ENCODE results near the gene TRIM45.

DNA sequence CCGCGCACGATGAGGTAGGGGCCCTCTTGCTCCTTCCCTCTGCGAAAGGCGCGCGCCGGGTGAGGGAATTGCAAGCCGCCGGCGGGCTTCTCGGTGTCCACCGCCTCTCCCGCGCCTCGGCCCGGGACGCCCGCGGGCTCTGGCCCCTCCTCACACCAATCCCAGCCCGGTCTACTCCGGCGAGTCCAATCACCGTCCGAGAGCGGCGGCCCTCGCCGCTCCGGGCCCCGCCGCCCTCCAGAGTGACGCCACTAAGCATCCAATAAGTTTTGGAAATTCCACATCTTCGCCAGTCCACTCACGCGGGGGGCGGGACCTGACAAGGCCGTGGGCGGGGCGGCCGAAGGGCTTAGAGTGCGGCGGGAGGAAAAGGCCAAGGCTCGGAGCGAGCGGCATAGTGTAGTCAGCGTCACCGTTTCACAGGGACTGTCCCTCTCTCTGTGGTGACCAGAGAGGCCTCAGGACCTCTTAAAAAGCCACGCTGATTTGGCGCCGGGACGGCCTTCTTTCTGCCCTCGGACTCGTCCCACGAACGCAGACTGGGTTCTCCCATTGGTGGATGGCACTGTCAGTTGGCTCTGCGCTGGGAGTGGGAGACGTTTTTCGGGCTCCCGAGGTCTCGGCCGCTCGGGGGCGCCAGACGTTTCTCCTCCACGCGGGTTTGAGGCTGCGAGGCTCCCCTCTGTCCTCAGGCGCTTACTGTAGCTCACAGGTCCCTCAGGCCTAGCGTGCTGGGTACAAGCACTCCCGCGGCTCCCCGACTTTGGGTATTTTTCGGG is at the start of gene TRIM45:
Gene TRIM45 (minus strand): TSS at position 144 of the 779 bp plus-strand sequence.
- PRO-cap: bidirectional peak, plus-strand start at position 352 of the sequence, minus-strand start at position 141 of the sequence

- PRO-cap: no peak
Measured at GRCh38 chr1:117122555-117123116, 1.1 kb upstream of the TRIM45 start.

DNA sequence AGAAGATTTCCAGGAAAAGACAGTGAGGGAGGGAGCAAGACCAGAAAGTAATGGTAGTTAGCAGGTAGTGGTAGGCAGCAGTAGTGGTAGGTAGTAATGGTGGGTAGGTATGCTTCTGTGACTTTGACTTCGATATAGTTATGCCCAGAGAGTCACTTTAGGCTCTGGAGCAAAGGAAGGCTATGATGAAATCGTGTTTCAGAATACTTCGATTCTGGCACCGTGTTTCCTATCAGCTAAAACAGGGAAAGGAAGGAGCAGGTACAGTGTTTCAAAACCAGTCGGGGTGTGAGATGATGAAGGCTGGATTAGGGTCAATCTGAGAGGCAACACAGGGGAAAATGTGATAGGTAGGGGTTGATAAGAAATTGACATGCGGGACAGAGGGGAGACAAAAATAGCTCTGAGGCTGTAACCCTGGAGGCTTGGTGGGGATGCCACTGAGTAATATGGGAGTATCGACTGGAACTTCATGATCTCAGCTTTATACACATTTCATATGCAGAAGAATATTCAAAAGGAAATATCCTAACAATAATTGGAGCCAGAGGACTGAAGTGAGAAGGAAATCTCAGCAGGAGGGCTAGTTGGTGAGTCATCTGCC is 25.2 kb upstream of the TRIM45 start:
- PRO-cap: no peak

DNA sequence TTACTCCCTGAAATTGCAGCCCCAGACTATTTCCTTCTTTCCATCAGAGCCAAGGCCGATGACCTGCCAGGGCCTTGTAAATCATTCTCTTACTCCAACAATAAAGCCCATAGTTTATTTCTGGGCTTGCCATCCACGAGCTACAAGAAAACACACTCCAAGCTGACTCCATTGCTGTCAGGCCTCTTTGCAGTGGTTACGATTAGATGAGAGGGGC is 21.3 kb upstream of the VTCN1 start:
- PRO-cap: no peak

- PRO-cap: no peak
Measured at GRCh38 chr1:117268669-117269557, 58.2 kb upstream of the VTCN1 start.

GRCh38 chr1:117365540-117366586 is 1.4 kb upstream of the MAN1A2 start:
- PRO-cap: no peak

DNA sequence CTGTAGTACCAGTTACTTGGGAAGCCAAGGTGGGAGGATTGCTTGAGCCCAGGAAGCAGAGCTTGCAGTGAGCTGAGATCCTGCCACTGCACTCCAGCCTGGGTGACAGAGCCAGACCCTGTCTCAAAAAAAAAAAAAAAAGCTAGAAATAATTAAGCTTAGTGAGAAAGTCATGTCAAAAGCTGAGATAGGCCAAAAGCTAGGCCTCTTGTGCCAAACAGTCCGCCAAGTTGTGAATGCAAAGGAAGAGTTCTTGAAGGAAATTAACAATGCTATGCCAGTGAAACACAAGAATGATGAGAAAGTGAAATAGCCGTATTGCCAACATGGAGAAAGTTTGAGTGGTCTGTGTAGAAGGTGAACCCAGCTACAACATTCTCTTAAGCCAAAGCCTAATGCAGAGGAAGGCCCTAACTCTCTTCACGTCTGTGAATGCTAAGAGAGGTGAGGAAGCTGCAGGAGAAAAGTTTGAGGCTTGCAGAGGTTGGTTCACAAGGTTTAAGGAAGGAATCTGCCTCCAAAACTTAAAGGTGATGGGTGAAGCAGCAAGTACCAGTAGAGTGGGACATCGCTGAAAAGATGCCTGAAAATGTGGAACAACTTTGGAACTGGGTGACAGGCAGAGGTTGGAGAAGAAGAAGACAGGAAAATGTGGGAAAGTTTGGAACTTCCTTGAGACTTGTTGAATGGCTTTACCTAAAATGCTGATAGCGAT is 82.3 kb downstream of the MAN1A2 start:
- PRO-cap: no peak

GRCh38 chr1:117591311-117591804 is 14.5 kb upstream of the TENT5C start:
- PRO-cap: no peak

GRCh38 chr1:117612421-117612735 is 6.5 kb downstream of the TENT5C start:
- PRO-cap: no peak

- PRO-cap: no peak
Measured at GRCh38 chr1:117651400-117652050, 45.7 kb downstream of the TENT5C start.

DNA sequence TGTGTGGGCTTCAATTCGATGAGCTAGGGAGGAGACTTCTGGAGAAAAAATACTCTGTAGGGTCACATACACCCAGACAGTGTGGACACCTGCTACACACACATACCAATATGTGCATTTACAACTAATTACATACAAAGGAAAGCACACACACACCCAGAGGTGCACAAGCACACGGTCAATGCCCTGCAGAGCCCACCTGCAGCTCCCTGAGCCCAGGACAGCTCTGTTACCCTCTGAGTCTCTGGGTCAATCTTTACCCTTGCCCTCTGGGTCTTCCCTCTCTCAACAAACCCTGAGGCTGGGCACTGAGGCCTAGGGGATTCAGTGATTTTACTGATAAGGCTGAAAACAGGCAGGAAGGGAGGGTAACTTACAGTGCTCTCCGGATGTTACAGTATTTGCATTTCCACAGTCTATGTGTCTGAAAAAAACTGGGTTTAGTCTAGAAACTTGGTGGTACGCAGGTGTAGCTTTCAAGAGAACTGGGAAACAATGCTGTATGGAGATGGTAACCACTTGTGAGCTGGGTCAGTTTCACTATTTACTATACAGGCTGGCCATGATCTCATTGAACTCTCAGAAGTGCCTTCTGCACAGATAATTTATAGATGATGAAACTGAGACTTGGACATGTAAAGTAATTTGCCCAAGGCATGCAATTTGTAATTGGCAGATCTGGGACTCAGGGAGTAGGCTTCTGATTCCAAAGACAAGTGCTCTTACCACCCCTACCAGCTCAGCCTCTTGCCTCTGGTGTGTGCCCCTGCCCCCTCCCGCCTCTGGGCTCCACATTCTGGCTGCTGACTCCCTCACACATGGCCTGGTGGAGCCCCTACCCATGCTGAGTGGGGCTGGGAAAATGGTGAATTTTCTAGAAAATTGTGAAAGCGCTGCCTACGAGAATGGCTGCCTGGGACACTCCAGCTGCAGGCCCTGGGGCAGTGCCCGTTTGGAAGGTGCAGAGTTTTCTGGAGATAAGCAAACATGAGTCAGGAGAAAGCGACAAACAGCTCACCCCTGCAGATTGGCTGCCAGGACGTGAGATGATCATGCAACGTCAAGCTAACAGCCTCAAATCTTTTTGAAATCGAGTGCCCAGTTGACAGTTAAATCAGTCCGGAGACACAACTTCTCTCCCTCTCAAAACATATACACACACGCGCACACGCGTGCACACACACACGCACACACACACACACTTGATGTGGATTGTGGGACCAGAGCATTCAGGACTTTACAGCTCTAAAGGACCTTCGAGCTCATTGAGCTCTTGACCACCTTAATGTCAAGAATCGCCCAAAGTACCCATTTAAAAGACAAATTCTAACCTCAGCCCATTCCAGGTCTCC is 48.9 kb downstream of the TENT5C start:
- PRO-cap: no peak

- PRO-cap: no peak
Measured at GRCh38 chr1:117828030-117828727, 101.2 kb downstream of the GDAP2 start.

- PRO-cap: no peak
Measured at GRCh38 chr1:117930439-117931075, 1.0 kb downstream of the WDR3 start.

DNA sequence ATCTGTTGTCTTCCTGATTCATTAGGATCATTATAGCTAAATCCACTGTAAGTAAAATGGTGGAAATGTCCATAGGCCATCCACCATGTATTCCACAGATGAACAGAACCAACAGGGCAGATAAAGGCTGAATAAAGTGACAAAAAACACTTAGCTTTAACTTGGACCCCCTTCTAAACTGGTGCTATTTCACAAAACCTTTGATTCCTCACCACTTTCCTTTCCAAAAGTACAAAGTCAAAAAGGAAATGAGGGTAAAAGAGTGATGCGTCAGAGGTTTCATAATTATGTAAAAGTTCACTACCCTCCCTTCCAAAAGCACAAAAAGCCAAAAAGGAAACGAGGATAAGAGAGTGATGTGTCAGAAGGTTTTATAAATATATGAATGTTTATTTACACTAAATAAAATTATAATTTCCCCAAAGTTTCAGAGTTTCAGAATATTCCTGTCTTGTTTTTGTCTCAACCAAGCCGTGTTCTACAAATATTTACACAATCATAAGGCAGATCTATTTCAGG is 172.2 kb downstream of the TBX15 start:
- PRO-cap: no peak

DNA sequence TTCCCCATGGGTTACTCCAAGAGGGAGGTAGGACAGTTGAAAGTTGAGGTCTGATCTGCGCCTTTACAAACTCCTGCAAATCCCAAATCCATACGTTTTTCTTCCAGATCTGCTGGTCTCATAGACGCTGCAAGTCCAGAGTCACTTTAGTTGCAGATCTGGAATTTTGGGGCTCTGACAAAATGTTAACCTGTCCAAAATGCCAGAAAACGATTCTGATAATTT is 293 bp upstream of the TBX15 start:
- PRO-cap: no peak

GRCh38 chr1:119140880-119141551 is 563 bp upstream of the WARS2 start:
- PRO-cap: no peak

DNA sequence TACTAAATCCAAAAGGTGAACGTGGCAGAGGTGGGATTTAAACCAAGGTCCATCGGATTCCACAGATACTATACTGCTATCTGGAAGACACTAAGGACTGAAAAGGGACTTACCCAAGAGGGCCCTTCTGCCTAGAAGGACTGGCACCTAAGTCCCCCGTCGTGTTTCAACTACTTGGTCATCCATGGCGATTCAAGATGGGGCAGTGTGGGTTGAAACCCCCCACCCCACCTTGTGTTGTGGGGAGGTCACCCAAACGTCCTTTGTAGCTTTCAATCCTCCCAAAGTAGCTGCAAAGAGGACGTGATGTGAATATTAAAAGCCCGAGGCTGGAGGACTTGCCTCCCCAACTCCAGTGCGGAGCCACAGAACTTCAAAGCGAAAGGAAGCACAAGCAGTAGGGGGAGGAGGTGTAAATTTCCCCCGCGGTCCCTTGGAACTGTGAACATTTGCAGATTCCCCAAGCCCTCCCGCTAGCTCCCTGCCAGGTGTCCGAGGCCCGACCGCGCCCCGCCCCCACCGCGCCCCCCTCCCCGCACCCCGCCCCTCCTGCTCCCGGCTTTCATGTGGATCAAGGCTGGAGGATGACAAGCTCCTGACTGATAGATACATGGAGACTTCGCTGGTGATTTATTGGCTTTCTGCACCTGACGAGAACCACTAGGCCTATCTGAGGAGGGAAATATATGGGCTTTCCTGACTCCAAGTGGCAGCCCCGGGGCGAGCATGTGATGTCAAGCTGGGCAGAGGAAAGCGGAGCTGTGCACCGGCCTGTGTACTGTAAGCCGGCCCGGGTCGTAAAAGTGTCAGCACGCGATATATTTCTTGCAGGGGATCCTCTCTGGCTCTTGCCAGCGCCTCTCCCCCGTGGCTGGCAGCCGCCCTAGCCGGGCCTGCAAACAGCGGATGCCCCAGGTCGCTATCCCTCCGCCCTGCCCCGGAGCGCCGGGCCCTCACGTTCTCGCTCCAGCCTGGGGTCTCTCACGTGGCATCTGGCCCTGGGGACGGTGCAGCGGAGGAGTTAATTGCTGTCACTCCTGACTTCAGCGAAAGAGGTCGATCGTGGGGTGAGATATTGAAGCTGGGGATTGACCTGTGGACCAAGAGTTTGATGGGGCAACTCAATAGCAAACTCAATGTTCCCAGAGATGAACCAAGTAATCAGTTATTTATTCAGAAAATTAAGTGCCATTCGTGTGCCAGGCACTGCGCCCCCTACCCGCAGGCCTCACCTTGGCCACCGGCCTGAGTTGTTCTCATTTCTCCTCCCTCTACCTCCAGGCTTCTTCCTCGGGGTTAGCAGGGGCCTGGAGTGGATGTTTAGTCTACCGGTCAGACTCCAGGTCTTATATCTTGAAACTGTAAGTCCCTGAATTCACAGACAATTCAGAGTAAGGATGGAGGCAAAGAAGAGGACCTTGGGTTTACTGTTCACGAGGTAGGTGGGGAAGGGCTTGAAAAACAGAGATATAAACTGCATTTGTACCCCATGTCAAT is 41.2 kb upstream of the HAO2 start:
- PRO-cap: no peak

- PRO-cap: no peak
Measured at GRCh38 chr1:119370626-119371274, 2.2 kb downstream of the HAO2 start.

DNA sequence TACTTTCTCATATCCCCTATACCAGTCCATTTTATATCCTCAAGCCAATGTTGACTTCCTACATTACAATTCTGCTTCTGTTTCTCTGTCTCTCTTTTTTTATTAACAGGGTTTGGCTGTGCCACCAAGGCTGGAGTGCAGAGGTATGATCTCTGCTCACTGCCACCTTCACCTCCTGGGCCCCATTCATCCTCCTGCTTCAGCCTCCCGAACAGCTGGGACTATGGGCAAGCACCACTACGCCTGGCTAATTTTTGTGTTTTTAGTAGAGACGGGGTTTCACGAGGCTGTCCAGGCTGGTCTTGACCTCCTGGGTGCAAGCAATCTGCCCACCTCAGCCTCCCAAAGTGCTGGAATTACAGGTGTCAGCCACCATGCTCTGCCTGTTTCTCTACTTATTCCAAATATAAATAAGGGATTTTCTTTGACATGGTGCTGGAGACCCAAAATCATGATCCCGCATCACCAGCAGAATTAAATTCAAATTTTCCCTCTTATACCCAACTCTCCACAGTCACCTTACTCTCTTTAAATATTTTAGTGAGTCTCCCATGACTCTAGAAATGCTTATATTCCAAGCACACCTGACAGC is 43.6 kb downstream of the ZNF697 start:
- PRO-cap: no peak

DNA sequence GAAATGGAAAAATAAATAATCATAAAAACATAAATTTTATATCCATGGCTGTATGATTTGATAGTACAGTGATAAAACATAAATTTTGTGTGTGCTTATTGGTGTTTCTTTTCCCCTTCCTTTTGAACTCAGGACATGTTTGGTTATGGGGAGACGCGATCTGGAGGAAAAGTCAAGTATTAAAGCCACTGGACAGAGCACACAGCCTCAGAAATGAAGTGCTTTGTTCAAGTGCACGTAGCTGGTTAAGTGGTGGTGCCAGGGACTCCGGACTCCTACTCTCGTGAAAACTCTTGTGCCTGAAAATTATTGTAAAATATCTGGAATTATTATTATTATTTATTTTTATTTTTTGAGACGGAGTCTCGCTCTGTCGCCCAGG is 9.7 kb upstream of the HMGCS2 start:
- PRO-cap: no peak